ENCODE measurements around a stretch of chrX.

- PRO-cap, result no peak
These were observed 110.6 kb upstream of the PPP2R3B start for GRCh38 chrX:497260-497696.

- PRO-cap, result no peak
These were observed 195.4 kb downstream of the SHOX start for GRCh38 chrX:825923-826418.

- PRO-cap, result no peak
These were observed 186.2 kb downstream of the CRLF2 start for GRCh38 chrX:1026261-1026688.

GRCh38 chrX:1212368-1212500 lies 215 bp downstream of the CRLF2 start:
- PRO-cap, result no peak

GRCh38 chrX:1361761-1362781 lies 25.5 kb downstream of the IL3RA start:
- PRO-cap, result no peak

- PRO-cap, result bidirectional peak, plus-strand start at chrX:1392412, minus-strand start at chrX:1392113
These were observed 628 bp upstream of the SLC25A6 start for GRCh38 chrX:1392259-1393222.

DNA sequence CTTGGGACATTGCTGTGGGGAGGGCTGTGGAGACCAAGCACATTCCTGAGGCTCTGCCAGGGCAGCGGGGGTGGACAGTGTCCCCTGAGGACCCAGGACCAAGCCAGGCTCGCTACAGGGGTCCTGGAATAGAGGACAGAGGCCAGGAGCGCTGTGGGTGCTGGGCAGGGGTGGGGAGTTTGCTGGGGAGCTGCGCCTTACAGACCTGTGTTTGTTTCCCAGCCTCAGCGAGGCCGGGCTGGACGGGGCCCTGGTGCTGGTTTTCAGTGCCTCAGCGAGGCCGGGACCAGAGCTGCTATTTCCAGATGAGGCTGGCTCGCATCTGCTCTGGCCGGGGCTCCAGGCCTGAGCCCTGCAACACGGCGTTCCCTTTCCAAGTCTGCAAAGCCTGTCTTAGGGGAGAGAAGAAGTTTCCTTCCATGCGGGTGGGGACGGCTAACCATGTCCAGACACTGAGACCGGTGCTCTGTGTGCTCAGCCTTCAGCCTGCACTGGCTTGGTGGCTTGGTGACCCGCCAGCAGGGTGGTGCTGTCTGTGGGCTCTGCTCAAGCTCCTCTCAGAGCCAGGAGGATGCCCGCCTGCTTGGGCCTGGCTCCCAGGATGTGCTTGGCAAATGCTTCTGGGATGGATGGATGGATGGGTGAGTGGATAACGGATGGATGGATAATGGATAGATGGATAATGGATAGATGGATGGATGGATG lies 3.1 kb upstream of the SLC25A6 start:
- PRO-cap, result no peak

GRCh38 chrX:1395613-1396789 lies 4.1 kb upstream of the SLC25A6 start:
- PRO-cap, result no peak

- PRO-cap, result no peak
These were observed 13.5 kb upstream of the SLC25A6 start for GRCh38 chrX:1405240-1405892.

GRCh38 chrX:1415320-1415518 lies 23.3 kb upstream of the SLC25A6 start:
- PRO-cap, result no peak

DNA sequence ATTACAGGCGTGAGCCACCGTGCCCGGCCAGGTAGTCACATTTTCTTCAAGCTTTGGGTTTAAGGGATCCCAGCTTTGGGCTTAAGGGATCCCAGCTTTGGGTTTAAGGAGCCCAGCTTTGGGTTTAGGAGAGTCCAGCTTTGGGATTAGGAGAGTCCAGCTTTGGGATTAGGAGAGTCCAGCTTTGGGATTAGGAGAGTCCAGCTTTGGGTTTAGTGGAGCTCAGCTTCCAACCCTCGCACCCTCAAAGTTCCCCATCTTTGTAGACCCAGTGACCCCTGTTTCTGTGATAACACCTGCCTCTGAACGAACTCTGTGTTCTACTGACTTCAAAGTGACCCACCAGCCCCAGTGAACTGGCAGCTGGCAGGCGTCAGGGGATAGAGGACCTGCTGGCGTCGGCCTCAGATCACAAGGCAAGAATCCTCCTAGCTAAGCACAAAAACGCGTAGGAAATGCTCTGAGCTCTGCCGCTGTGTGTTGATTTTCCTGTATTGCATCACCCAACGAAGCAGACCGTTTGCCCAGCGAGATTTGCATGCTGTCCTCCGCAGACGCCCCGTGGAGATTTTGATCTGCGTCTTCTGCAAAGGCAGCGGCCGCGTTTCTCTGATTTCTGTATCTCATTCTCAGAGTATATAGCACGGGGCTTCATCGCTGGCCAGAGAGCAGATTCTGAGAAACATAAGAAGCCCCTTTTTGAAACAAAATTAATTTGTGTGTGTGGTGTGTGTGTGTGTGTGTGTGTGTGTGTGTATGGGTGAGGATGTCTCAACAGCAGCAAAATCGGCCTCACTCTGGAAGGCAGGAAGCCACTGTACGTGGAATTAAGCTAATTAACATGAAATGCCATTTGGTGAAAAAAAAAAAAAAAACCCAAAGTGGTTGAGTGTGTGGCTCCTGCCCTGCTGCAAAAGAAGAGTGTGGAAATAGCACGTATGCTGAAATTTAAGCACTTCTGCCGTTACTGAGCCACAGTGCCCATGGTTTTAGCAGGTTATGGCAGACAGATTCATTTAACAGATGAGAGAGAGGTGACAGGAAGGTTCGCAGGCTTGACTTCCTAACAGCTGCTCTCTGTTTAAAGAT lies 29.1 kb upstream of the ASMTL start:
- PRO-cap, result no peak

- PRO-cap, result no peak
These were observed 34.5 kb upstream of the ASMTL start for GRCh38 chrX:1487257-1487642.

GRCh38 chrX:1507310-1508113 lies 29.5 kb downstream of the P2RY8 start:
- PRO-cap, result no peak

DNA sequence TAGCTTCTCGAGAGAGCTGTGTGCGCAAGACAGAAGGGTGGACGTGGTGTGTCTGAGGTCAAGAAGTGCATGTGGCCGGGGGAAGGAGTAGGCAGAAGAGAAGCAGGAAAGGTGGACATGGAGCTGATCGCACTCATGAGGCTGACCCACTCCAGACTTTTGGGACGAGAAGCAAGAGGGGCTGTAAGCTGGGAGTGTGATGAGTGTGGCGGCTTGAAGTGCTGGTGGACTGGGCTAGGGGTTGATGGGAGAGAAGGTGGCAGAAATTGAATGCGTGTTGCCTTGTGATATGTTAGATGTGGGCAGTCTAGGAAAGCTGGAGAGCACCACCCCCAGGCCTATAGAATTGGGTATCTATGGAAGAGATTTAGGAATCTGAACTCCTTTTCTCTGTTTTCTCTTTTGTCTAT lies 10.7 kb upstream of the ASMT start:
- PRO-cap, result no peak

DNA sequence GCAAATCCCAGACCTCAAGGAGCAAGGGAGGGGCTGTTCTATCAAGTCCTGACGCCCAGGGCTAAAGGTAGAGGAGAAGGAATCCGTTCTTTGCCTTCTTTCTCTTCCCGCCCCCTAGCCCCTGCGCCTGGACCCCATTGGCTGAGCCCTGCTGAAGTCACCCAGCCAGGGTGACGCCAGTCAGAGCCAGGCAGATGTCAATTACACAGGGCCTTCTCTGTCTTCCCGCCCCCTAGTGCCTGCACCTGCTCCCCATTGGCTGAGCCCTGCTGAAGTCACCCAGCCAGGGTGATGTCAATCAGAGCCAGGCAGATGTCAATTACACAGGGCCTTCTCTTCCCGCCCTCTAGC lies 46.1 kb downstream of the ASMT start:
- PRO-cap, result no peak

- PRO-cap, result no peak
These were observed 129.2 kb downstream of the DHRSX start for GRCh38 chrX:2371402-2372058.

- PRO-cap, result no peak
These were observed 98.8 kb downstream of the DHRSX start for GRCh38 chrX:2401827-2402483.

DNA sequence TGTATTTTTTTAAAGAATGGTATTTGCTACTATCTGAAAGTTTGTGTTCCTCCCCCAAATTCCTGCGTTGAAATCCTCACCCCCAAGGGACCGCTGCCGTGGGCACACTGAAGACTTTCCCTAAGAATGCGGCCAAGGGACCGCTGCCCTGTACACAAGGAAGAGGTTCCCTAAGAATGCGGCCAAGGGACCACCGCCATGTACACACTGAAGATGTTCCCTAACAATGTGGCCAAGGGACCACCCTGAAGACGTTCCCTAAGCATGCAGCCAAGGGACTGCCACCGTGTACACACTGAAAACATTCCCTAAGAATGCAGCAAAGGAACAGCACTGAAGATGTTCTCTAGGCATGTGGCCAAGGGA lies 55.3 kb downstream of the DHRSX start:
- PRO-cap, result no peak

DNA sequence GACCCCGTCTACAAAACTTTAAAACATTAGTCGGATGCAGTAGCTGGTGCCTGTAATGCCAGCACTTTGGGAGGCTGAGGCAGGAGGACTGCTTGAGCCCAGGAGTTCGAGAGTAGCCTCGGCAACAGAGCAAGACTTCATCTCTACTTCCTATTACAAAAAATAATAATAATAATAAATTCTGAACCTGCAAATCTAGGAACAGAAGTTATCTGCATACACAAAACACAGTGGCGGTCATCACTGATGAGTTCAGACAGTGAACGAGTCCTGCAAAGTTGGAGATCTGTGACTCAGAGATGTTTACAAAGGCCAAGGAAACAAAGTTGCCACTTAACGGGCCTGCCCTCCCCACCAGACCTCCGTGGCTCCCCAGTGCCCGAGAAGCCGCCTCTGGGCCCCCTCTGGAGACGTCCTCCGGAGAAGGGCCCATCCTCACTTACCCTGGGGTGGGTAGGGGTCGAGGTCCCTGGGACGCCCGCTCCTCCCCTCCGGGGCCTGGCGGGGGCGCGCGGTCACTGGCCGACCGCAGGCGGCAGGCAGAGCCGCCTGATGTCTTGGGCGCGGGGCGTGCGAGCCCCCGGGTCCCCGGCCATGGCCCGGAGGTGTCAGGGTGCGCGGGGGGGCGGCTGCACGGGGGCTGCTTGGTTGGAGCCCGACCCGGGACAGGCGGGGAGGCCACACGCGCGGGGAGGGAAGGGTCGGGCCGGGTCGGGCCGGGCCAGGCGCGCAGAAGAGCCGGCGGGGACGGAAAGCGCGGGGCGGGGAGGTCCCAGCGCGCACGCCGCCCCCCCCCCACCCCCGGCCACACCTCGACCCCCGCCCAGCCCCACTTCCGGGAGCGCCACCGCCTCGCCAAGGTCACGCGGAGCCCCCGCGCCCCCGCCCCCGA lies 662 bp downstream of the DHRSX start:
- PRO-cap, result no peak

GRCh38 chrX:2584322-2585010 lies 83.7 kb upstream of the DHRSX start:
- PRO-cap, result no peak